Pericardium fibroblast (primary cell): ENCODE results near the genes DZIP1 and DNAJC3.

DNA sequence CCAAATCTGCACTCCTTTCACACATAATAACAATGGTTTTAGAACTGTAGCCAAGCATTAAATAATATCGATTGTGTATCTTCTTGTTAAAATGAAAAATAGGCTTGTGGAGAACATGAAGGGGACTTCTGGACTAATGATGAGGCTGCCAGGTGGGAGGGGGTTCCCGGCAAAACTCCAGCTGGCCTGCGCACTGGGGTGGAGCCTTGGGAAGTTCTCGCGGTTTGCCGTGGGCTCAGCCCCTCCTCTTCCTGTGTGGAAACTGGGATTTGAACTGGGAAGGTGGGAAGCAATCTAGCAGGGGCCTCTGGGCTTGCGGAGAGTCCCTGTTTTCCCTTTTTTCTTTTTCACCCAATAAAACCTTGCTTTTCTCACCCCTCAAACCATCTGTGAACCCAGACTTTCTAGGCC lies 113.7 kb upstream of the SLITRK1 start:
- RAMPAGE, long total RNA: no peak

DNA sequence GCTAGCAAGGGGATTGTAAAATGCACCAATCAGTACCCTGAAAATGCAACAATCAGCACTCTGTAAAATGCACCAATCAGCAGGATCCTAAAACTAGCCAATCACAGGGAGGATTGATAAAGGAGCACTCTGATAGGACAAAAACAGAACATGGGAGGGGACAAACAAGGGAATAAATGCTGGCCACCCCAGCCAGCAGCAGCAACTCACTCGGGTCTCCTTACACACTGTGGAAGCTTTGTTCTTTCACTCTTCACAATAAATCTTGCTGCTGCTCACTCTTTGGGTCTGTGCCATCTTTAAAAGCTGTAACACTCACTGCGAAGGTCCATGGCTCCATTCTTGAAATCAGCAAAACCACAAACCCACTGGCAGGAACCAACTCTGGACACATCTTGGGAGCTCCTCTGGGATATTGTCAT lies 337.4 kb upstream of the SLITRK5 start:
- RAMPAGE, long total RNA: no peak

DNA sequence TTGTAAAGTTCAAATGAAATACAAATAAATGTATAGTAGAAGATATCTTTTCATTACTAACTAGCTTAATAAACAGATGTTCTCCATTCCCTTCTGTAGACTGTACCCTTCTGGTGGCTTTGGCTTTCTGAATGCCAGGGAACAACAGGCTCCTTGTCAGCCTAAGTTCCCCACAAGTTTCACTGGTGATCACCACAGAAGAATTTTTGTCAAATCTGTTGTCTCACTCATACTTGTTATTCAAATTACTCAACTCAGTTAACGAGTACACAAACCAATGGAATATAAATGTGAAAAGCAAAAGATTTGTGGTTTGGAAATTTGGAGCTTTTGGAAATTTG lies 154.4 kb upstream of the SLITRK5 start:
- RAMPAGE, long total RNA: no peak

DNA sequence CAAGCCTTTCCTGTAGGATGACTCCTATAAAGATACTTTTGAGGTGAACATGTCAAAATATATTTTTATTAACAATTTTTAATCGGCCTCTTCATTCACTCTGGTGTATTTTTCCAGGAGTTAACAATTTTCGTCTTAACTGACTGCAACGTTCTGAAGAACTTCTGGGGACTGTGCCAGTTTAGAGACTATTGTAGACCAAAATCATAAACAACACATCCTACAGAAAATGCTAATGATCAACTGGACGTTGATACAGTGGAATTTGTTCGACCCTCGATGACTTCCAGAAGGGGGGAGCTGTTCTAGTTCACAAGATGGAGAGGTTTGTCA lies 264.0 kb upstream of the GPC5 start:
- RAMPAGE, long total RNA: no peak

- RAMPAGE, long total RNA: no peak
These were observed 242.9 kb upstream of the GPC5 start for GRCh38 chr13:91155336-91156113.

DNA sequence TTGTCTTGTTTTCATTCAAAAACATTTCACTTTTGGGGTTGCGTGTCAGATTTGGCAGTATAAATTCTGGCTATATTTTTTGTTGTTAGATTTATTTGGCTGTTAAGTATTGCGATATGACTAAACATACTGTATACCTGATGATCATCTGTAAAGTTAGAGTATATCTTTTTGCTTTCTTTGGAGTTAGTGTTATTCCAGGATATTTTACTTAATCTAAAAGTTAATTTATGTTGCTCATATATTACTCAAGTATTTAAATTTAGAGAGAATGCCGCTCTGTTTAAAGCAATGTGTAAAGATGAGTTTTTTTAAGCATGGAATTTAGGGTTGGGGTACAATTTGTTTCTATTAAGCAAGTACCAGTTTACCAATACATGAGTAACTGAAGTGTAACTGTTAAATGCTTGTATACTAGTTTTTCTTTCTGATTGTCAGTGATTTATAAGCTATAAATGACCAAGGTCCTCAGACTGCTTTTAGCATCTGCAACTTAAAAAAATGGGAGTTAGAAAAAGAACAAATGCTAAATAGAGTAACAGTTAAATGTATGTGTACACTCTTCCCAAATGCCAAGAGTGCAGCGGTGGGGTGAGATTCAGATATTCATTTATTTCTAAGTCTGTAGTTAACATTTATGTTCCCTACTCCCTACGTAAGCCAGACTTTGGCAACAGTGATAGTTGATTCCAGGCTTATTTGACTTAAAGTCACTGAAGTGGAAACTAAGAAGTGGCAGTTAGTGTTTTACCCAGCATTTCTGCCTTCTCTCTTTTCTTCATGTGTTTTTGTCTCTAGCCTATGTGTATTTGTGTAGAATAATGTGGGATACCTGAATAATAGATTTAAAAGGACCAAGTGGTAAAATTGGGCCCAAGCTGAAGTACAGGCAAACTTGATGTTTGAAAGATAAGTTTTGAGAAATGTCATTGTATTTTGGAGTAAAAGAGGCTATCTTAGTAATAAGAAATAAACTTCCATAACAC lies 46.6 kb upstream of the GPC5 start:
- RAMPAGE, long total RNA: no peak

GRCh38 chr13:91357952-91358926 lies 40.2 kb upstream of the GPC5 start:
- RAMPAGE, long total RNA: no peak

DNA sequence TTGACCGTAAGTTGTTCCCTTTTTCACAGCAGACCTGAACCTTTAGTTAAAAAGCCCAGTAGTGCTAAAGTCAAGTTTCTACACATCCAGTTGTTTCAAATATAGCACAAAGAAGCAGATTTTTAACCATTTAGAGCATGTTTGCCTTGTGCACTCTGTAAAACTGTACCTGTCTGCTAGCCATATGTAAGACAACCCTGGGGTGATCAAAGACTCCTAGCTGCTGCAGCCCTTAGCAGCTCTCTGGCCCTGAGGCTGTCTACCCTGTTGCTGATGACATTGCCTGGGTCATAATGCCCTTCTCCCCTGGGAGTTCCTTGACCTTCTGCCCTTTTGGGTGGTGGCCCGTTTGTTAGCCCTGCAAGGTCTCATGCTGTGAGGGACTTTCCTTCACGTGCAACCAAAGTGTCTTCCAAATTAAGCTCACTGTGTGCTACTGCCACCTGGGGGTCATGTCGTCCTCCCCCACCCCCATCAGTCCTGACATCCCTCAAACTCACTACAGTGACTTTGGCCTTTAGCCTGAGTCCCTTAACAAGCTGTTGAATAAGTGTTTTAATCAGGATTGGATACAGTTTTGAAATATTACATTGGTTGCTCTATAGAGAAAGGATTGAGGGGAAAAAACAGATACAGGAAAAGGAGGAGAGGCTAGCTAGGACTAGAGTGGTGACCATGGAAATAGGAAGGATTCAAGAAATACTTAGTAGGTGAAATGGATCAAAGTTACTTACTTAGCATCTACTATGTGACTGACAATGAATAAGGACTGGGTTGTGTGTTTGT lies 7.5 kb downstream of the GPC6 start:
- RAMPAGE, long total RNA: no peak

GRCh38 chr13:93244430-93244881 lies 17.8 kb downstream of the GPC6 start:
- RAMPAGE, long total RNA: no peak

- RAMPAGE, long total RNA: no peak
These were observed 540.7 kb downstream of the GPC6 start for GRCh38 chr13:93767267-93767799.

- RAMPAGE, long total RNA: no peak
These were observed 360.0 kb downstream of the DCT start for GRCh38 chr13:94119355-94119948.

DNA sequence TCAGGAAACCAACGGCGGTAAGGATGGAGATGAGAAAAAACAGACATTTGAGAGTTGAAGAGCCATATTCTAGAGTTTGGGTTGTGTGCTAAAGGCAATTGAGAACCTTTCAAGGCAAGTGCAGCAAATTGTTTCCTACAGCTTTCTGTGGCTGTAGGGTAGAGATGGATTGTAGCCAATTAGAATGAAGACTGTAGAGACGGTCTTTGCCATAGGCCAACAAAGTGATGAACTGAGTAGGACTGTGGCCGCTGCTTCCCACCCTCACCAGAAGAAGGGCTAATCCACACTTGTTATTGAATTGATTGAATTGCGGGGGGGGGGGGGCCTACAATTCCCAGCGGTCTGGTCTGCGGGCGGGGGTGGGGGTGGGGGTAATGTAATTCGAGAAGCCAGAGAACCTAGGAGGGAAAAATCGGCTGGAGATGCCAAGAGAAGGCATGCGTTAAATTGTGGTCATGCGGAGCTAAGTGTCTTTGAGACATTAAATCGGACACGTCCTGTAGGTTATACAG lies 674 bp upstream of the GPR180 start:
- RAMPAGE, long total RNA: no peak

GRCh38 chr13:95340249-95340448 lies 38.9 kb upstream of the ABCC4 start:
- RAMPAGE, long total RNA: no peak

DNA sequence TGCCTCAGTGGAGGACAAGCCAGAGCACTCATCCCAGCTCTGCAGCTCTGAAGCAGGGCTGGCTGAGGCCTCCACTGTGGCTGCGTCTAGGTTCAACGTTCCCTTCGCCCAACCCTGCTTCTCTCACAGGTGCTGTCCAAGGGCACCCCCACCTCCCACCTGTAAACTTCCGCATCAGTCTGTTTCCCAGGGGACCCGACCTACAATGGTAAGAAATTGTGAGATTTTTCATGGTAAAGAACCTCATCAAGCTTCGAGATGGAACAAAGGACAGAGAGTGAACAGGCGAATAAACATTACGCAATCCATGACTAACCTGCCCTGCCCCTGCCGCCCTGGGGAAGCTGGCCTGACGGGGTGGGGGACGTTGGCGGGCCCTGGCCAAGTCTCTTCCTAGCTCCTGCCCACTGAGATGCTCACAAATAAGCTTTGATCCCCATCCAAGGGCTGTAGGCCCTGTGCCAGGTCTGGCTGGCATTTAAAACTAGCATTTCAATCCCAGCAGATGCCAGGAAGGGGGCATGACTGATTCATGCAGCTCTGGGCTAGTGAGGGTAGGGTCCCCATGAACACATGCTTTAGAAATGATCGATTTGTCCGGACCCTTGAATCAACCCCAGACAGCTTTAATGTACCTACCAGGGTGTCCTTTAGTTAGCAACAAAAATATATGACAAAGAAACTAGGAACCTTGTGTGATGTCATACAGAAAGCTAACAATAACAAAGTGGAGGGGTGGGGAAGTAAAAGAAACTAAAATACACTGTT lies 40.3 kb downstream of the DZIP1 start:
- RAMPAGE, long total RNA: no peak

GRCh38 chr13:95643298-95644291 lies 911 bp downstream of the DZIP1 start:
- RAMPAGE, long total RNA: no peak

- RAMPAGE, long total RNA: no peak
These were observed at the start of gene DZIP1 for GRCh38 chr13:95644292-95645025. Gene DZIP1 (minus strand): TSS chr13:95644706.

- RAMPAGE, long total RNA: no peak
These were observed 591 bp upstream of the DNAJC3 start for GRCh38 chr13:95676017-95677079.

- RAMPAGE, long total RNA: no peak
These were observed at the start of gene DNAJC3 for GRCh38 chr13:95677080-95677775. Gene DNAJC3 (plus strand): TSS chr13:95677139.

DNA sequence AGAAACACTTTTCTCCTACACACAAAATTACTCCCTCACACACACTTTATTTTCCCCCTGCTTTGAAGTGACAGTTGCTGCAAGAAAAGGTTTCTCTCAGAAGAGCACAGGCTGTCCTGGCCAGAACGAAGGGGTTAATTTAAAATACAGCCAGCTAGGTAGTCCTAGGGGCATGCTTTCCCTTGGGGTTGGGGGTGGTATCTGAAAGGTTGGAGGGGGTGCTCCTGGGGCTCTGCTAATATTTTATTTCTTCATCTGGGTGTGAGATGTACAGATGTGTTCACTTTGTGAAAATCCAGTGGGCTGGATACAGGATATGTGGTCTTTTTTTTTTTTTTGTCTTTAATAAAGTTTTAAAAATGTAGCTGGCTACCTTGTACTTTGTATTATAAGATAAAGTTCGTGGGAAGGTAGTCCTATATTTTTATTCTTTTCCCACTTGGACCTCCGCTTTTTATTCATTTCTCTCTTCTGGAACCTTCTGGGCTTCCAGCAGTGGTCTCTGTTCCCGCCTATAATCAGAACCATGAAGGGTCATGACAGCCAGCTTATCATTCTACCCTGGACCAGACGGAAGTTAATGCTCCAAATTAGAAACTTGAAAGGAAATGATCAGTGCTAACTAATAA lies 14.2 kb downstream of the MBNL2 start:
- RAMPAGE, long total RNA: no peak

GRCh38 chr13:97256325-97256958 lies 34.3 kb downstream of the MBNL2 start:
- RAMPAGE, long total RNA: no peak